Subcutaneous adipose tissue (tissue), 3 donors: ENCODE measurements around a stretch of chr7.

DNA sequence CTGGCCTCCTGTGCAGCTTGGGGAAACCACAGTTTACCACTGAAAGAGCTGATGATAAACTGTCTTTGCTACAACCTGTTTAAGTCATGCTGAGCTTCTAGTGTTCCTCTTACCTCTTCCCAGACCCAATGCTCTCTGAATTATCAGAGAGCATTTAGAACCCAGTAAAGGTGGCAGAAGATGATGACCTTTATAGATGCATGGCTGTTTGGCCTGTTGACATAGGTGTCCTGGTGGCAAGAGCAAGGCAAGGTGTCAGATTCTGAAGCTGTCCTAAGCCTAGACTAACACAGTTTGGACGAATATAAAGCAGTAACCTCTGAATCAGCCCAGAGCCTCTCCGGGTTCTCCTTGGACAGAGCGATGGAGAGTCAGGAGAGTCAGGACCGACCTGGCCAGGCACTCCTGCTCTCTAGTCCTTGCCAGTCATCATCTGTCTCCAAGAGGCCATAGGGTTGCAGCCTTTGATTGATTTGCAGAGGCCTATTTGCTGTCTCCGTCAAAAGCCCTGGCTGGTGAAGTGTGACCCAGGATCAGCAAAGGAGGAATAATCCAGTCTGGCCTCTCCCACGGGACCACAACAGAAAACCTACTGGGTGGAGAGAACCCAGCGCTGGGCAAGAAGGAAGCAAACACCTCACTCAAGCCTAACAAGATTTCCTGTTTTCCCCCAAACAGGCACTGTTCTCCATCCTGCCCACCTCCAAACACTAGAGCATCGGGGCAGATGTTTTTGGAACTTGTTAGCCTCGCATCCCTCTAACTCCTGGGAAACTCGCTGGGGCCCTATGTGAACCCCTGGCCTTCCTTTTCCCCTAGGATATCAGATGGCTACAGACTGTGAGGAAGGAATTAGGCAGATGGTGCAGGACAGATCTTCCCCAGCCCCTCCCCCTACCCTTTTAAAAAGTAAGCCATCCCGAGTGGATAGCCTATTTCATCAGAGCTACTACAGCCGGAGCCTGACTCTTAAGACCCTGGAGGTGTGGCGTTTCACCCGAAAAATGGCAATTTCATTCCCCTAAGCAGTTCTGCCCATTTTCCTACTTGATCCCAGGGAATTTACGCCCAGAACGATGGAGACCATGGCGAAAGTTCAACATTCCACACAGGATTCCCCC lies 54.5 kb downstream of the PODXL start:
- PRO-cap, result no peak
- RAMPAGE, long total RNA, 3 experiments, result no peak in any of the 3 experiments

GRCh38 chr7:131506472-131507137 lies 49.8 kb downstream of the PODXL start:
- PRO-cap, result no peak
- RAMPAGE, long total RNA, 3 experiments, result no peak in any of the 3 experiments

DNA sequence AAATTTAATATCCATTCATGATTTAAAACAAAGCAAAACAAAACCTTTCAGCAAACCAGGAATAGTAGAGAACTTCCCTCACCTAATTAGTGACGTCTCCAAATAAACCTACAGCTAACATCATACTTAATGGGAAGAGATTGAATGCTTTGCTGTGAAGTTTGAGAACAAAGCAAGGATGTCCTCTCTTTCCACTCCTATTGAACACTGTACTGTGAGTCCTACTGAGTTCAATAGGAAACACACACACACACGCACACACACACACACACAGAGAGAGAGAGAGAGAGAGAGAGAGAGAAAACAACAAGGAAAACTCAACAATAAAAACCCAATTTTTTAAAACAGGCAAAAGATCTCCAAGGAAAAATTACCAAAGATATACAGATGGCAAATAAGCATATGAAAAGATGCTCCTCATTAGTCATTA lies 32.3 kb downstream of the PODXL start:
- PRO-cap, result no peak
- RAMPAGE, long total RNA, 3 experiments, result no peak in any of the 3 experiments

- PRO-cap, result no peak
- RAMPAGE, long total RNA, 3 experiments, result no peak in any of the 3 experiments
Measured at GRCh38 chr7:131691970-131692543, 135.6 kb upstream of the PODXL start.

- PRO-cap, result no peak
- RAMPAGE, long total RNA, 3 experiments, result no peak in any of the 3 experiments
Measured at GRCh38 chr7:132035657-132036253, 479.3 kb upstream of the PODXL start.

- PRO-cap, result unidirectional peak, plus-strand start at chr7:132394172
- RAMPAGE, long total RNA, 3 experiments, result no peak in any of the 3 experiments
Measured at GRCh38 chr7:132393689-132394355, 182.4 kb downstream of the PLXNA4 start.

DNA sequence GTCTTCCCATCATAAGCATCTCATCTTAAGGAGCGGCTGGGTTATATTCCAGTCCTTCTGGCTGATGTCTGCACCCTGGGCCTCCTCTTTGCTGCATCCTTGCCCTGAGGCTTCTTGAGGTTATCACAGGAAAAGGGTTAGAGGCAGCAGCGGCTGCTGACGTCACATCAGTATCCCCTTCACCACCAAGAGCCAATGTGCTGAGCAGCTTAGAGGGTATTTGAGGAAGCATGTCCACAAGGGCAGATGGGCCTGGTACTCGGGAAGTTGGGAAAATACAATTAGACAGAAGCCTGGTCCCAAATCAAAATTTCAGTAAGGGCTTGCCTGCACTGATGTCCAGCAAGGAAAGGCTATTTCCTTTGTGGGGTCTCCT lies 125.1 kb downstream of the PLXNA4 start:
- PRO-cap, result no peak
- RAMPAGE, long total RNA, 3 experiments, result no peak in any of the 3 experiments

DNA sequence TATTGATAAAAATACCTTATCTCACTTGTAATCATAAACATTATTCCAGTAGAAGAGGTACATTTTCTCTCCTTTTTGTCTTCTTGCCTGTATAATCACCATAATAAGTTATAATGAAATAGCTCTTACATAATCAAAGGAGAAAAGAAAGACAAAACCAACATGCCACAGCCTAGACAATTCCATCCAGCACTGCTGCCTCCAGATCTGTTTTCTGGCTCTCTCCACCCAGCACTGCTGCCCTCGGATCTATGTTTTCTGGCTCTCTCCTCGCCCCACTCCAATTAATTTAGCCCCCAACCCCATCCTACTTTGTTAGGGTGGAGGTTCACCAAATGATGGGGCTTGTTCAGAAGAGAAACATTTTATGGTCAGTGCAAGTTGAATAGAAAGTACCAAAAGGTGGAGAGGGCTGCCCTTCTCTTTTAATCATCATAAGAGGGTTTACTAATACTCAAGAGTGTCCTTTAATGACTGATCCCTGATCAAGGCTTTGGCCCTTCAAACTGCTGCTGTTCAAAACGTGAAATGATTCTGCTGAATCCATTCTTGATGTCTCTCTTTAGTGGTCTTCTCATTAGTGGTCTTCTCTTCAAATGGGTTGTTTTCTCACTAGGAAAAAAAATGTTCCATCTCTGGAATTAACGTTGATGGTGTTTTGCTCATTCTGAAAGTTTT lies 208.8 kb upstream of the PLXNA4 start:
- PRO-cap, result no peak
- RAMPAGE, long total RNA, 3 experiments, result no peak in any of the 3 experiments

DNA sequence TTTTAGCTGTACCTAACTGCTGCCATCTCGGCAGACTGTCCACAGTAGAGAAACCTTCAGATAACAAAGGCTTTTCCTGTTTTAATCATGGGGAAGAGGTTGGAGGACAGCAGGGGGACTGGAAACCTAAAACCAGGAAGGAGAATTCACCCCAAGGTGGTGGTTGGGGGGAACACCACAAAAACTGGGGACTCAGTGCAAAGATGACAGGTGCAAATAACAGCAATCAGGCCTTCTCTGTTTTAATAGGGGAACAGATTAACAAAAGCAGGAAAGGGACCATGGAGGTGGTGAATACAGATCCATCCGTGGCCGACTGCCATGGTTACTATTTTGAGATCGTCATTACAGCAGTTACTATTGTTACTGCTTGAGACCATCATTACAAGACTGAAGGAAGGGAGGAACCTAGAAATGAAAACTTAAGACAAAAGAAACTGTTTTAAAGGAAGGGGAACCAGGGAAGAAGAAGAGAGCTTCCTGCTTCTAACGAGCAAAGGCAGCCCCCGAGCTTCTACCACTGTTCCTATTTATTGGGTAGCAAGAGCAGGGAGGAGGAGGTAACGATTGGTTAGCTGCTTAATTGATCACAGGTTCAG lies 216.6 kb downstream of the CHCHD3 start:
- PRO-cap, result no peak
- RAMPAGE, long total RNA, 3 experiments, result no peak in any of the 3 experiments

GRCh38 chr7:132910640-132911099 lies 171.2 kb downstream of the CHCHD3 start:
- PRO-cap, result no peak
- RAMPAGE, long total RNA, 3 experiments, result no peak in any of the 3 experiments

DNA sequence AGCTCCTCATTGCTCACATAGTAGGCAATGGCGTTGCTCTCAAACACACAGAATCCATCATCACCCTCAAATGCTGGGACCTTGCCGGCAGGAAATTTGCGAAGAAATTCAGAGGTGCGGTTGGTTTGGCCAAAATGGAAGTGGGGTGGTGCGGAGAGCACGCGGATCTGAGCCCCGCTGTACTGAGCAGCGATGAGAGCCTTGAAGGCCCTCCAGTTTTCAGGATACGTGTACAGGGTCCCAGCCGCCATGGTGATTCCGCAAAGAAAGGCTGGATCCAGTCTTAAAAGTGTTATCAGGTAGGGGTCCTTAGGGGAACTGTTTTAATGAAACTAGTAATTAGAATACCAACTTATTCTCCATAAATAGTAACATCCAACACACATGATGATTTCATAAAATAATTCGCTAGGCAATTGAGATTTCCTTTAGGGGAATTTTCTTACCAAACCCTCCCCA lies 46.2 kb downstream of the CHCHD3 start:
- PRO-cap, result no peak
- RAMPAGE, long total RNA, 3 experiments, result no peak in any of the 3 experiments

- PRO-cap, result no peak
- RAMPAGE, long total RNA, 3 experiments, result no peak in any of the 3 experiments
Measured at GRCh38 chr7:133381118-133381652, 128.3 kb downstream of the EXOC4 start.

DNA sequence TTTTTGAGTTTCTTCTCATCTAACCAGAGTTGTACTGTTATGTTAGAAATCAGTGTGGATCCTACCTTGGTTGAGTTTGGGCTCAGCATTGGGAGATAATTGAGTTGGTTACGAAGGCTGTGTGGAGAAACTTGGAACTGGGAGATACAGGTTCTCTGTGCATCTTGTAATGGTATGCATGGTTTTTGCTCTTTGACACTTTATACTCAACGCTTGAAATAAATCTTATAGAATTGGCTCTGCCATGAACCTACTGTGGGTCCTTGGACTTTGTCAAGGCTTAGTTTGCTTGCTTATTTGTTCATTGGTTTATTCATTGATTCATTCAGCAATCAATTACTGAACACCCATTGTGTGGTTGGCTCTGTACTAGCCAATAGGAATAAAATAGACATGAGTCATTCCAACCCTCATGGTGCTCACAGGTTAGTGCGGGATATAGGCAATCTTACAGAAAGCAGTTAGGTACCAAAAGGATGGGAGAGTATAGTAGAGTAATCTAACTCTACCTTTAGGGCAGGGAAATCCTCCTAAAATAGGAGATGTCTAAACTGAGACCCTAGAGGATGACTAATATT lies 404.7 kb downstream of the EXOC4 start:
- PRO-cap, result no peak
- RAMPAGE, long total RNA, 3 experiments, result no peak in any of the 3 experiments

- PRO-cap, result no peak
- RAMPAGE, long total RNA, 3 experiments, result no peak in any of the 3 experiments
Measured at GRCh38 chr7:133903226-133904044, 223.7 kb upstream of the LRGUK start.

DNA sequence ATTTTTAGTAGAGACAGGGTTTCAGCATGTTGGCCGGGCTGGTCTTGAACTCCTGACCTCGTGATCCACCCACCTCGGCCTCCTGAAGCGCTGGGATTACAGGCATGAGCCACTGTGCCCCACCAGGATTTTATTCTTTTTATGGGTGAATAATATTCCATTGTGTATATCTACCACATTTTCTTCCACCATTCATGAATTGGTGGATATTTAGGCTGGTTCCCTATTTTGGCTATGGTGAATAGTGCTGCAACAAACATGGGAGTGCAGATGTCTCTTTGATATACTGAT lies 136.6 kb upstream of the LRGUK start:
- PRO-cap, result no peak
- RAMPAGE, long total RNA, 3 experiments, result no peak in any of the 3 experiments

DNA sequence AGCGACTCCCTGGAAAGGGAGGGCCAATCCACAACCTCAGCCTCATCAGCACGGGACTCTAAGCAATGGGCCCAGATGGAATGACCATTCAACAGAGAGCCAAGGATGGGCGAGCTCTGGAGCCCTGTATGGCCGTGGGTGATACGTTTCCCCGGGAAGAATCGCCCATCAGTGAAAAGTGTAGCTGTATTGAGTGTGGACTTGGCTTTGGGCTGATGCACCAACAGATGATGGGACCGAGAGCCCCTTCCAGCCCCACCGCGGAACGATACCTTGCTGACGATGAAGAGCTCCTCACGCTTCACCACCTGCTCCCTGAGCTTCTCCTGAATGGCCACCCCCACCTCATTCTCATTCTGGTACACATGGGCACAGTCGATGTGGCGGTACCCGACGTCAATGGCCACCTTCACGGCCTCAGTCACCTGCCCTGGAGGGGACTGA lies 7.6 kb downstream of the AKR1B1 start:
- PRO-cap, result no peak
- RAMPAGE, long total RNA, 3 experiments, result no peak in any of the 3 experiments

- PRO-cap, result no peak
- RAMPAGE, long total RNA, 3 experiments, result no peak in any of the 3 experiments
Measured at GRCh38 chr7:134533509-134533841, 6.1 kb downstream of the AKR1B10 start.

GRCh38 chr7:134602682-134603262 lies 43.9 kb upstream of the BPGM start:
- PRO-cap, result no peak
- RAMPAGE, long total RNA, 3 experiments, result no peak in any of the 3 experiments

DNA sequence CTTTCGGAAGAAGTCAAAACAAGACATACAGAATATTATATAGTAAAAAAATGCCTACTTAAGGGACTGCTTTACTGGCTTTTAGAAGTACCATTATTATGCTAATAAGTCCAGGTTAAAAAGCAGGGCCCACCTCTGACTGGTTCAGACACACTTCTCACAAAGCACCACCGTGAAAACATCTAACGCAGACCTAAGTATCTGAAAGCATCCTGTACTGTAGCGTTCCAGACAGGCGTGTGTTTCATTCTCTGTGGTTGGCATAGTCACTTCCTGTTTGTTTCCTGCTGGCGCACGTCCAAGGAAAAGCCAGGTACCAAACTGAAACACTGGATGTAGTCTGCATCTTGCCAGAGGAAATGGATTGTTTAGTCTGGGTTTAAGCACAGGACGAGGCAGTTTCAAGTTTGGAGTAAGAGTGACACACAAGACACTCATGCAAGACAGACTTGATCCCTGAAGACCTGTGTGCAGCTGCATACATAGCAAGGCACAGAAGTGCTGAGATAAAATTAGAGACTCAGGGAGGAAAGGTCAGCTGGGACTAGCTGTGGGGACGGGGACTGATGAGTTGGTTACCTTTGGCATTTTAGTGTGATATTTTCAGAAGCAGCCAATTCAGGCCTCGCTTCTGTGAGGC lies 23.2 kb downstream of the BPGM start:
- PRO-cap, result no peak
- RAMPAGE, long total RNA, 3 experiments, result no peak in any of the 3 experiments

DNA sequence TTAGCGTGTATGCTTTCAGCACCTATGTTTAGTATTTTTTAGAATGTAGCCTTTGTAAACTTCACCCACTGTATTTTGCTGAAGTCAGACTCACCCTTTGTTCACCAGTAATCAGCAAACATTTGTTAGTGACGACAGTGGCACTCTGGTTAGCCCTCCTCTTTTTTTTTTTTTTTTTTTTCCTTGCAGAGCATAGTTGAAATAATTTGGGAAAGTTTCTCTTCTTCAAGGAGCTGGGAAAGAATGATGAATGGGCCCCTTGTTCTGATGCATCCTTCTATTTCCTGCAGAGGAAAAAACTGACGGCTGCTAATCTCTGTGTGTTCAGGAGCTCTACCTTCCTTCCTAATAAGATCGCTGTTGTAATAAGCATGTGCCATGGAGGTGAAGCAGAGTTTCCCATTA lies 59.4 kb upstream of the CALD1 start:
- PRO-cap, result unidirectional peak, plus-strand start at position 228 of the sequence
- RAMPAGE, long total RNA, 3 experiments, result no peak in any of the 3 experiments